Subcutaneous preadipocyte (primary cell): ENCODE results near the gene NMT1.

GRCh38 chr17:44186306-44186790, 424 bp upstream of the TMUB2 start:
- CAGE, long polyA plus RNA = no peak

DNA sequence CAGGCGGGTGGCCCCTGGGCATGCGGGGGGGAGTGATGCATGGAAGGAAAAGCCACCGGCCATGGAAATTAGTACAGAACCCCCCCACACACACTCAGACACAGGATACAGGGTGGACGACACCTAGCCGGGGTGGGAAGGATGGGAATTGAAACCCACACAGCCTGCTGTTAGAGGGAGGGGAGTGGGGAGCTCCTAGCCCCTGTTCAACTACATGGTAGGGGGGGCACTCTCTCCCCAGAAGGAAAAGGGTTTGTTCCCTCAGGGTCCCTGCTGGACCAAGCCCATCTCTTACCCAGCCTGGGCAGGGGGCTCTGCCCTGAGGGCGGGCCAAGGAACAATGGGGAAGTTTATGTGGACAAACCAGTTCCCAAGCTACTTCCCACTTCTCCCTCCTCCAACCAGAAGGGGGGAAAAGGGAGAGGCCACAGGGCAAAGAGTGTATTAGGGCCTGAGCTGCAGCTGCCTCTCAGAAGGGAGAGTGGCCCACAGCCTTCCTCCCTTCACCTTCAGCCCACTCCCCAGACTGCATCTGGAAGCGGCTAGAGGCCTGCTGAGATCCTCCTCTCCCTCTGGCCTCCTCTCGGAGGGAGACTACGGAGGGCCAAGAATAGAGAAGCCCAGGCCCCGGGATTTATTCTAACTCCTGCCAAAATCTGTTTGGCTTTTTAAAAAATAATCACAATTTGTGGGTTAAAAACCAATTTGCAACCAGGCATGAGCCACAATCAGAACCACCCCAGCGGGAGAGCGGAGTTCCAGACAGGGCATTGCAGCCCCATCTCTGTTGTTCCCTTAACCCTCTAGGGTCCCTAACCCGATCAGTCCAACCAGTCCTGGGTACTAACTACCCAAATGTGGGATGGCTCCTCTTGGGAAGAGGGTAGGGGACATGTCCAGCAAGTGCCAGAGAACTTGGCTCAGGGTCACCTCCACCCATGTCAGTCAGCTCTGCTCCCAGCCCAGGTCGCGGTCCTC, 5.5 kb downstream of the TMUB2 start:
- CAGE, long polyA plus RNA = no peak

DNA sequence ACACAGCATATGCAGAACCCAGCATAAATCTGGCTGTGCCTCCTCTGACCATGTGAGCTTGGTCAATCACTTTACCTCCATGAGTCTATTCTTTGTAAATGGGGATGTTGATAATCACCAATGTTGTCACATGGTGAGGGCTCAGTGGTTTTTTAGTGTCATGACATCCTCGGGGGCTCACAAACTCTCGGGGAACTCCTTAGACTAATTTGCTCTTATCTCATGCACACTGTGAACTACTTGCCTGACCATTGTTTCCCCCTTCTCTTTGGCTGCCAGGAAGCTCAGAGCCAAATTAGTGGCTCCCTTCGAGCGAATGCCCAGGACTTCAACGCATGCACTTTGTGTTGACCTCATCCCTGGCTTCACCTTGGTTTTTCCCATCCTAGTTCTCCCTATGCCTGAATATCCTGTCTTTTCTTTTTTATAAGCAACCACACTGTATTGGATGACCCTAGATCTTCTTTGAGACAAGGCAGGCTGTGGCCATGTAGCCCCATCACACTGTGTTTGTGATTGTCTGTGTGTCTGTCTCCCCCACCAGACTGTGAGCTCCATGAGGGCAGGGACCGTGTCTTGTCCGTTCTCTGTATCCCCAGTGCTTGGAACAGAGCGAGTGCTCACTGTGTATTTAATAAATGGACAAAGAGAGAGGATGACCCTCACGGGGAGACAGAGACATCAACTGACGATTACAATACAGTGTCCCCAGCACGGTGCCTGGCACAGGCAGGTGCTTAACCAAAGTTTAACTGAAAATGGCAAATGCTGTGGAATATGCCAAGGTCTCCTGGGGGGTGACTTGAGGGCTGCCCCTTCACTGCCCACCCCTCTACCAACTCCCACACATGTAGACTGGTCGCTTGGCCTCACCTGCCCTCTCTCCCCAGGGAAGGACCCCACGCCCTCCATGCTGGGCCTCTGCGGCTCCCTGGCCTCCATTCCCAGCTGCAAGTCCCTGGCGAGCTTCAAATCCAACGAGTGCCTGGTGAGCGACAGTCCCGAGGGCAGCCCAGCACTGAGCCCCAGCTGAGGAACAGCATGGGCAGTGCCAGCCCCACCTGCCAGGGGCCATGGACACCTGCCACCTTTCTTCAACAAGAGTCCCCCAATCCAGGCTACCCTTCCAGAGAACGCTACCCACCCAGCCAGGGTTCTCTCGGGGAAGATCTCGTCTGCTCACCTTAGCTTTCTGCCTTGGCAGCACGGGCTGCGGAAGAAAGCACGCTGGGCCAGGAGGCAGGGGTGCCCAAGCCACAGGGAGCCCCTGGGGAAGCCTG, 7.0 kb downstream of the SLC25A39 start:
- CAGE, long polyA plus RNA = no peak

DNA sequence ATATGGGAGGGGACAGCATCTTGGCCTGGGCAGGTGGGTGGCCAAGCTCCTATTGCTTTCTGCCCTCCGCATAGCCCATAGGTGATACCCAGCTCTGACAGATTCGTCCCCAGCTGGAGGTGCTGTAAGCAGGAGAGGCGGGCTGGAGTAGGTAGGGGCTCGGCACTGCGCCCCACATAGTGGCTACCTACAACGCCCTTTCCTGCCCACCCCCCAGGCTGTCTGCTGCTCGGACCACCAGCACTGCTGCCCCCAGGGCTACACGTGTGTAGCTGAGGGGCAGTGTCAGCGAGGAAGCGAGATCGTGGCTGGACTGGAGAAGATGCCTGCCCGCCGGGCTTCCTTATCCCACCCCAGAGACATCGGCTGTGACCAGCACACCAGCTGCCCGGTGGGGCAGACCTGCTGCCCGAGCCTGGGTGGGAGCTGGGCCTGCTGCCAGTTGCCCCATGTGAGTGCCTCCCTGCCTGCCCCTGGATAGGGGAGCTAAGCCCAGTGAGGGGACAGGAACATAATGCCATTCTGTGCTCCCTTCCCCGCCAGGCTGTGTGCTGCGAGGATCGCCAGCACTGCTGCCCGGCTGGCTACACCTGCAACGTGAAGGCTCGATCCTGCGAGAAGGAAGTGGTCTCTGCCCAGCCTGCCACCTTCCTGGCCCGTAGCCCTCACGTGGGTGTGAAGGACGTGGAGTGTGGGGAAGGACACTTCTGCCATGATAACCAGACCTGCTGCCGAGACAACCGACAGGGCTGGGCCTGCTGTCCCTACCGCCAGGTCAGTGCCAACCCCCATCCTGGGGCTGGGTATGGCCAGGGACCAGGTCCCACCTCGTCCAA, 6.9 kb downstream of the GRN start:
- CAGE, long polyA plus RNA = no peak

DNA sequence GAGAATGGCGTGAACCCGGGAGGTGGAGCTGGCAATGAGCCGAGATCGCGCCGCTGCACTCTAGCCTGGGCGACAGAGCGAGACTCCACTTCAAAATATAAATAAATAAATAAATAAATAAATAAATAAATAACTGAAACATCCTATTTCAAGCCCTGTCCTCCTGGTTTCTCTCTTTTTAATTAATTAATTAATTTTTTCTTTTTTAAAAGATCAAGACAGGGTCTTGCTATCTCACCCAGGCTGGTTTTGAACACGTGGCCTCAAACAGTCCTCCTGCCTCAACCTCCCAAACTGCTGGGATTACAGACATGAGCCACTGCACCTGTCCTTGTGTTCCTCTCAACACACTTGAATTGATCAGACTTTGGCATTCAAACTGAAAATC, 40.3 kb downstream of the GPATCH8 start:
- CAGE, long polyA plus RNA = no peak

DNA sequence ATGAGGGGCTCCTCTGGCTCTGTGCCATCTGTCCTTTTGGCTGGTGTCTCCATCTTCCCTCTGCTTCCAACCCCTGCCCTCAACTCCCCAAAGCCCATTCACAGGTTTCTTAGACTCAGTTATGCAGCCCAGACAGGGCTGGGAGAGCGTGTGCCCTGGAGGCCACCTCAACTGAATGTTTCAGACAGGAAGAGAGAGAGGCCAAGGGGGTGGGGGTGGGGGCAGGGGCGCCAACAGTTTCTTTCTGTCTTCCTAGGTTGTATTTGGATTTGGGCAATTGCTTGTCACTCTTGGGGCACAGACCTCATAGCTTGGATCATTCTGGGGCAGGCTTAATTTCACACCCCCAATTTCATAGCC, 14.9 kb upstream of the FZD2 start:
- CAGE, long polyA plus RNA = no peak

- CAGE, long polyA plus RNA = no peak
Measured at GRCh38 chr17:44559602-44560229, 2.4 kb downstream of the FZD2 start.

DNA sequence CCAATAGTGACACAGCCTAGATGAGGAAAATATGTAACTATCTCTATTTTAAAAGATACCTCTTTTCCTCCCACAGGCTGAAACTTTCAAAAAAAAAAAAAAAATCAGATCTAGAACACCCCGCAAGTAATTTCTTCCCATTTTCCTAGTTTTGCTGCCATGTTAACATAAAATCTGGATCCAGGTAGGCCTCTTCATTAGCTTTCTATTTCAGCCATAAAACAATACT, 11.5 kb downstream of the CCDC43 start:
- CAGE, long polyA plus RNA = no peak

DNA sequence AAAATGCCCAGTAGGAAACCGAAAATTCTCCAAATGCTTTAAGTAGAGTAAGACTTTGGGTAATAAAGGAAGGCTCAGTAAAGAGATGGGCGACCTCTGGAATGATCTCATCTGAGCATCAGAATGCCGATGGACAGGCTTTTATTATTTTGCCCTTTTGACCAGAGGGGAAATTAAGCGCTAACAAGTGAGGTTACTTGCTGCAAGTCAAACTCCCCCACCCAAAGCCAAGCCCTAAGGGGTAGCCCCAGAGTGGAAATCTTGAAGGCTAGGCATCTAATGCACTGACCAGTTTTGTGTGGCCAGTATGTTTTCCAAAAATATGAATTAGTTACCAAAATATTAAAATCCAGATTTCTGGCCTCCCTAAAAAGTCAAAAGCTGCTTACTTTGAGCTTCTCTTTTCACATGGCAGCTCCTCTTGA, 877 bp upstream of the GJC1 start:
- CAGE, long polyA plus RNA = no peak

- CAGE, long polyA plus RNA = no peak
Measured at GRCh38 chr17:44872430-44873039, 24.9 kb downstream of the HIGD1B start.

GRCh38 chr17:45021430-45022752, 29.5 kb downstream of the DCAKD start:
- CAGE, long polyA plus RNA = no peak

DNA sequence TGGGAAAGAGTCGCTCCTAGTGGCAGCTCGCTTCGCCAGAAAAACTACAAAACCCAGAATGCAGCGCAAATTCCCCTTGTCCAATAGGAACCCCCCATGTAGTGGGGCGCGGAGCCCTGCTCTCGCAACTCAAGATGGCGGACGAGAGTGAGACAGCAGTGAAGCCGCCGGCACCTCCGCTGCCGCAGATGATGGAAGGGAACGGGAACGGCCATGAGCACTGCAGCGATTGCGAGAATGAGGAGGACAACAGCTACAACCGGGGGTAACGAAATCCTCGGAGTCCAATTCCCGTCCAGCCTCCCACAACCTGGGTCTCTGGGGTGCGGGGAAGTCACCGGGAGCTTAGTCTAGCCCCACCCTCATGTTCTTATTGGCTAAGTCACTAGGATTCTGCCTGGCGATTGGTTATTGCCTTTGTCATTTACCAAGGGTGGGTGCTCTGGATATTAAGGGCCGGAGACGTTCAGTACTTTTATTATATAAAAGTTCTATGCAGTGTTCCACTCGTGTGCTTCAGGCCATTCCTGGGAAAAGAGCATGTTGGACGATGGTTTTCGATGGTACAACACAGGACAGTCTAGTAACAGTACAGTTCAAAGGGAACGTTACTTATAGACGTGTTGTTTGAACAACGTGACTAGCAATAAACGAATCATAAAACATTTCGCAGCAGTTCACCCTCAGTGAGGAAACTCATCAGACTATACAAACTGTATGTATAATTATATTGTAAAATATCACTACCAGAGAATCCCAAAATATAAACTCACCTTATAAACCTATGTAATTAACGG, at the start of gene NMT1:
TSS of gene NMT1 (plus strand) at position 122 of the 797 bp plus-strand sequence.
- CAGE, long polyA plus RNA = start-site peak on the plus strand centred at position 123 of the sequence, 24 bp wide, 462 and 108 reads in 2 replicates

DNA sequence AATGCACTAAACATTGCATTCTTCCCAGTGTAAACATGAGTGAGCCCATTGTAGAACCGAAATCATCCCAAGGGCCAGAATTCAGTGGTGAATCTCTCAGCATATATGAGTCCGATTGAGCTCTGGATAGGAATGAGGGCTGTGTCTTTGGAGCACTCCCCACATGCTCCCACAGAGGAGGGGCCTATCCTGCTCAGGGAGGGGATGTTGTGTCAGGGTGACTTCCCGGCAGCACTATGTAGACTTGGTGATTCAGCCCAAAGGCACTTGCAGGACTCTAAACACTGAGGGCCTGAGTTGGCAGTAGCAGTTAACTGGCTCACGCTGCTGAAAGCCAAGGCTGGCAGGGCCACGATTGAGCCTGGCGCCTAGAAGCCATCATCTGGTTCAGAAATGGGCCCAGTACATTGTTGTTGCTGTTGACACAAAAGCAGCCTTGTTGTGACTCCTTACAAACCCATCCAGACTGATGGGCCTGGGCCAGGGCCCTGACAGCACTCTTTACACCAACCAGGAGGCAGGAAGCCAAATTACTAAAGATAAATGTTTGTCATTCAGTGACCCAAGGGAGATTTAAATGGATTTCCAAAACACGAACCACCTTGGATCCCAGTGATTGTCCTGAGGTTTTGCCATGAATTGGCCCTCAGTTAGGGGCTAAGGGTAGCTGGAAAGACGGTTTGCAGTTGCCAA, 31.9 kb downstream of the NMT1 start:
- CAGE, long polyA plus RNA = no peak

DNA sequence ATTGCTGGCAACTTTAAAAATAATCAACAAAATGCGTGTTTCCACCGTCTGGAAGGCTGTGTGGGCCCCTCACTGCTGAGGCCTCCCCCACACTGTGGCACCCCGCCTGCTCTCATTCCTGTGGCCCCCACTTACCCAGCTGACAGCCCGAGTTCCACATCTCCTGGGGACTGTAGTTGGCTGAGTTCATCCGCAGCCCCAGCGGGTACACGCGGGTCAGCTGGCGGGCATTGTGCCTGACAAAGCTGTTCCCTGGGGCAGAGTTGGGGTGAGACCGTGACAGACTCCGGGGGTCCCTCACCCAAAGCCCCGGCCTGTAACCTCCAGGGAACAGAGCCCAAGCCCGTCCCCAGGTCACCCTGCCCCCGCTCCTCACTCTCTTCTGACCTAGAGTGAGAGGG, 18.2 kb downstream of the PLCD3 start:
- CAGE, long polyA plus RNA = no peak

DNA sequence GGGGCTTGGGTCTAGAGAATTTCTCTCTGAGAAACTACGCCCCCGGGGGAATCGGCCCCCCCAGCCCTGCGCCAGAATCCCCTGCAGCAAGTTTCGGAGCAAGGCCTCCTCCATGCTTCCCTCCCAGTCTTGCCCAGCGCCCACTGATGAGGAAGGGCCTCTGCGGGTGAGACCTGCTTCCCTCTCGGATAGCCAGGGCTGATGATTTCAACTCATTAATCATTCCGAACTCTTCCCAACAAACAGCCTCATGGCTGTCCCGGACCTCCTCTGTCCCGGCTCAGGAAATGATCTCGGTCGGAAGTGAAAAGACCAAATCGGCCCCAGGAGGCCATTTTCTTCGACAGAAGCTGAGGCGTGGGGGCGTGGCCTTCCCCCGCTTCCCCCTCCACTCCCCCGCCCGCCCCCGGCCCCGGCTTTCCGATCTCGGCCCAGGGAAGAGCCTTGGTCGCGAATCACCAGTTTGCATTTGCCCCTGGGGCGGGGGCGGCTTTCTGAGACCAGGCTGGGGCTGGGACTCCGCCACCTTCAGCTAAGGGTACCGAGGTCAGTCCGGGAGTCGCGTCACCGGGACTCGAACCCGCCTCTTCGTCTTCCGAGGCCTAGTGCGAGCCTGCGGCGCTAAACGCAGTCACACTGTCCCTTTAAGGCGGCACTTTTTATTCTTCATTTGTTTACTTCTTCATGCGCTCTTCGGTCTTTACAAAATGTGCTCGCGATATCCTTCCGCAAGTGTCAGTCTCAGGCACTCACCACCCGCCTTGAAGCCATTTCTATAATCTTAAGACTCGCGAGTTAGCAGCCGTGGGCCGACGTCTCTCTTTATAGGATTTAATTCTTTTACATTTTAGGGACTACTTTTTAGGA, 896 bp upstream of the HEXIM1 start:
- CAGE, long polyA plus RNA = no peak

GRCh38 chr17:45158137-45158396, 3.6 kb upstream of the HEXIM2 start:
- CAGE, long polyA plus RNA = no peak

GRCh38 chr17:45158397-45158793, 3.3 kb upstream of the HEXIM2 start:
- CAGE, long polyA plus RNA = no peak

DNA sequence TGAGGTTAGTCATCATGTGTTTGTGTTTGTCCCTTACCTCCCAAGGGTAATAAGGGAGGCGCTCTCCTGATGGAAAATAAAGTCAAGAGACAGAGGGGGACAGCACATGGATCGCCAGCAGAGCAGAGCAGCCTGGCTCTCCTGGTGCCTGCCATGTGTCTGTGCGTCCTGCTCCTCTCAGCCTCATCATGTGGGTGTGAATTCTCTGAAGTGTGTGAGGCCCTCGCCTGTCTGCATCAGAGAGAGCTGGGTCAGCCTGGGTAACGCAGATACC, 8.8 kb downstream of the HEXIM2 start:
- CAGE, long polyA plus RNA = no peak

DNA sequence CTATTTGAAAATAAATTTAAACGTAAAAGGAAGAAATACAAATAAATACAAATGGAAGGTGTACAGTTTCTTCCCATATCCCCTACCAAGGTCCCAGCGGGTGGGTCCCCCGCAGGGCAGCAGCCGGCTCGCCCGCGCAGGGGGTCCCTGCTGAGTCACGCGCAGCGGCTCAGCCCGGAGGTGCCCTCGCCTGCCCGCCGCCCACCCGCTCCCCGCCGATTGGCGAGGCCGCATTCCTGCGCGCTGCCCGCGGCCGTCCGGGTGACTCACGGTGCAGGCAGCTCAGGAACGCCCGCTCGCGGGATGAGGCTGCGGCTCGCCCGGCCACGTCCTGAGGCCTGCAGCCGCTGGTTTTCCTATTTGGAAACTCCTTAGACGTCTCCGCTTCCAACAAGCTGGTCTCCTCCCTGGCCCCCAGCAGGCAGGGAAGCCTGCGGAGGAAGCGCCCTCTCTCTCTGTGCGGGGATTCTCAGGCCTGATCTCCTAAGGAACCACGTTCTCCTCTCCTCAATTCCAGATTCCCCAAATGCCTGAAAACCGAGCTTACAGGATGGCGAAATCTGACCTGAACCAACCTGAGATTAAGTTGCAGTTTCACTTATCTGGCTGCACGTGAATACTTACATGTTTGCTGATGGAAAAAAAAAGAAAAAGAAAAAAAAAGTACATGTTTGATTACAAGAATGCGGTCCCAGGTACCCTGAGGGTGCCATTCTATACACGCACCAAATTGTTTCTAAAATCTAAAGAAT, 54.9 kb upstream of the MAP3K14 start:
- CAGE, long polyA plus RNA = no peak

DNA sequence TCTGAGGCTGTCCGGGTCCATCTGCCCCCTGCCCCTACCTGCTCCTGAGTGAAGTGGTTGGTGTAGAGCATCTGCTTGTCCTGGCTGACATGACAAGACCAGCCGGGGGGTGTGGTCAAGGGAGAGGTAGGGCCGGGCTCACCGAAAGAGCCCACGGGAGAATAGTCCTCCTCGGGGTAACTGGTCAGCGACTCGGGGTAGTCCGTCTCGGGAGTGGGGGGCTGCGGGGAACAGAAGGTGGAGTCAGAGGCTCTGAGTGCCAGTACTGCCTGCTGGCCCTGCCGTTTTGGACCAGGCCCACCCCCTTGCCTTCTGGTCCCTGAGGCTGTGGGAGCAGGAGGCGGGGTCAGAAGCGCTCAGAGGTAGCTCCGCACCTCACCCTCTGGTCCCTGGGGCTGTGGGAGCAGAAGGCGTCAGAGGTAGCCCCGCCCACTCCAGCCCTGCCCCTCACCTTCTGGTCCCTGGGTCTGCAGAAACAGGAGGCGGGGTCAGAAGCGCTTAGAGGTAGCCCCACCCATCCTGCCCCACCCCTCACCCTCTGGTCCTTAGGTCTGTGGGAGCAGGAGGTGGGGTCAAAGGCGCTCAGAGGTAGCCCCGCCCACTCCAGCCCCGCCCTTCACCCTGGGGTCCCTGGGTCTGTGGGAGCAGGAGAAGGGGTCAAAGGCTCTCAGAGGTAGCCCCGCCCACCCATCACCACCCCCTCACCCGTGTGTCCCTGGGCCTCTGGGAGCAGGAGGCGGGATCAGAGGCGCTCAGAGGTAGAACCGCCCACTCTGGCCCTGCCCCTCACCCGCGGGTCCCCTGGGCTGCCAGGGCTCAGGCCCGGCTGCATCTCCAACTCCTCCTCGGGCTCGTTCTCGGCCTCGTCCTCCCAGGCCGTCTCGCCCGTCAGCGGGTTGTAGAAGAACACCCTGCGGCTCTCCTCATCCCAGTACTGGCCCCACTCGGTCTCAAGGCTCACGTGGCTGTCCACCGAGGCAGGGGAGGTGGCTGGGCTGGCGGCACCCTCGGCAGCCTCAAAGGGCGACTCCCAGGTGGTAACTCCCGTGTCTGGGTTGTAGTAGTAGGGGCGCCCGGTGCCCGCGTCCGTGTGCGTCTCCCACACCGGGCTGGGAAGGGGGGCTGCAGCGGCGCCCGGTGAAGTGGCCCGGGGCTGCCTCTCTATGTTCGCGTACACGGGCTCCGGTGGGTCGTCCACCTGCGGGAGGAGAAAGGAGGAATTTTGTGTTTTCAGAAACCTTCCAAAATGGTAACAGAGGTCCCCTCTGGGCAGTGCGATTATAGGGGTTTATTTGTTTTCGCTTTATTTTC, 27.3 kb downstream of the ARHGAP27 start:
- CAGE, long polyA plus RNA = no peak